PFSK-1 (cell line): Measurements from ENCODE around the genes KLHL28 and NEMF.

GRCh38 chr14:44960833-44962070 is at the start of gene KLHL28:
Gene KLHL28, minus strand, starts transcription at chr14:44961947.
- RRBS, result no CpG with 5 or more reads among the region's 42 CpGs

GRCh38 chr14:45134565-45135254 is 429 bp upstream of the FKBP3 start:
- RRBS, result no CpG with 5 or more reads among the region's 23 CpGs

DNA sequence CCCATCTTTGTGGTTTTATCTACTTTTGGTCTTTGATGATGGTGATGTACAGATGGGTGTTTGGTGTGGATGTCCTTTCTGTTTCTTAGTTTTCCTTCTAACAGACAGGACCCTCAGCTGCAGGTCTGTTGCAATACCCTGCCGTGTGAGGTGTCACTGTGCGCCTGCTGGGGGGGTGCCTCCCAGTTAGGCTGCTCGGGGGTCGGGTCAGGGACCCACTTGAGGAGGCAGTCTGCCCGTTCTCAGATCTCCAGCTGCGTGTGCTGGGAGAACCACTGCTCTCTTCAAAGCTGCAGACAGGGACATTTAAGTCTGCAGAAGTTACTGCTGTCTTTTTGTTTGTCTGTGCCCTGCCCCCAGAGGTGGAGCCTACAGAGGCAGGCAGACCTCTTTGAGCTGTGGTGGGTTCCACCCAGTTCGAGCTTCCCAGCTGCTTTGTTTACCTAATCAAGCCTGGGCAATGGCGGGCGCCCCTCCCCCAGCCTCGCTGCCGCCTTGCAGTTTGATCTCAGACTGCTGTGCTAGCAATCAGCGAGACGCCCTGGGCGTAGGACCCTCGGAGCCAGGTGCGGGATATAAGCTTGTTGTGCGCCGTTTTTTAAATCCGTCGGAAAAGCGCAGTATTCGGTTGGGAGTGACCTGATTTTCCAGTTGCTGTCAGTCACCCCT is 635.5 kb upstream of the MIS18BP1 start:
- RRBS, result no CpG with 5 or more reads among the region's 22 CpGs

DNA sequence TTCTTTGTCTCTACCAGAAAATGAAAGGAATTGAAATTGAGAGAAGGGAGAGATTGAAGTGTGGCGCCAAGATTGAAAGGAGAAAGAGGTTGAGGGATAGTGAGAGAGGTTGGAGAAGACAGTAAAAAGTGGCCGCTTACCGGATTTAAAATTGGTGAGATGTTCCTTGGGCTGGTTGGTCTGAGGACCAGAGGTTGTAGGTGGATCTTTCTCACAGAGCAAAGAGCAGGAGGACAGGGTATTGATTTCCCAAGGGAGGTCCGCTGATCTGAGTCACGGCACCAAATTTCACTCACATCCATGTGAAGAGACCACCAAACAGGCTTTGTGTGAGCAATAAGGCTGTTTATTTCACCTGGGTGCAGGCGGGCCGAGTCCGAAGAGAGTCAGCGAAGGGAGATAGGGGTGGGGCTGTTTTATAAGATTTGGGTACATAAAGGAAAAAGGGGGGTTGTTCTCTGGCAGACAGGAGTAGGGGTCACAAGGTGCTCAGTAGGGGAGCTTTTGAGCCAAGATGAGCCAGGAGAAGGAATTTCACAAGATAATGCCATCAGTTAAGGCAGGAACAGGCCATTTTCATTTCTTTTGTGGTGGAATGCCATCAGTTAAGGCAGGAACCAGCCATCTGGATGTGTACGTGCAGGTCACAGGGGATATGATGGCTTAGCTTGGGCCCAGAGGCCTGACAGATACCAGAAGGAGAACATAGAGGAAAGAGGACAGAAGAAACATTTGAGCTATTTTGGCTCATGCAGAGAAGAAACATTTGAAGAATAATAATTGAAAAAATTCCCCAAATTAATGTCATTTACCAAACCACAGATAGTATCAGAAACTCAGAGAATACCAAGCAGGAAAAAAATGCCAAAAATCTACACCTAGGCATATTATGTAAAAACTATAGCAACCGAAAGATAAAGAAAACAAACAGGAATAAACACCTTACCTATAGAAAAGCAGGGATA is 585.1 kb upstream of the MDGA2 start:
- RRBS, result no CpG with 5 or more reads among the region's 11 CpGs

GRCh38 chr14:49621450-49622064 is 958 bp downstream of the MGAT2 start:
- RRBS, result under 1% methylated on average over 17 of the region's 28 CpGs

DNA sequence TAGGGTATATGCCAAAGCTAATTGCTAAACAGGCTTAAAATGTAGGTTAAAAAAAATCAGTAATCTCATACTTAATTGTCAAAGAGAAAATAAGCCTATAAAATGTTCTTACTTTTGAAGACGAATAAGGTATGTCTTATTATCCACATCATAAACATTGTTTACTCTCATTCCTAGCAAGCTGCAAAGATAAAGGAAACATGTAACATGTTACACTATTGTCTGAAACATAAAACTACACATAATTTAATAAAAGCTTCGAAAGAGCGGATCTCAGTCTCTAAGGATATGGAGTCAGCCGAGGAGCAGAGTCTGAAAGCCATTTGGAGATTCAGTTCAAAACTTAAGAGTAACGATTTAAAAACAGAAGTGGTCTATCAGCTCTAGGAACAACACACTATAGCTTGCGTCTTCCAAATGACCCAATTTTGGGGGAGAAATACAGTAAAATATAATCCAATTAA is 861 bp downstream of the NEMF start:
- RRBS, result no CpG with 5 or more reads among the region's 6 CpGs

DNA sequence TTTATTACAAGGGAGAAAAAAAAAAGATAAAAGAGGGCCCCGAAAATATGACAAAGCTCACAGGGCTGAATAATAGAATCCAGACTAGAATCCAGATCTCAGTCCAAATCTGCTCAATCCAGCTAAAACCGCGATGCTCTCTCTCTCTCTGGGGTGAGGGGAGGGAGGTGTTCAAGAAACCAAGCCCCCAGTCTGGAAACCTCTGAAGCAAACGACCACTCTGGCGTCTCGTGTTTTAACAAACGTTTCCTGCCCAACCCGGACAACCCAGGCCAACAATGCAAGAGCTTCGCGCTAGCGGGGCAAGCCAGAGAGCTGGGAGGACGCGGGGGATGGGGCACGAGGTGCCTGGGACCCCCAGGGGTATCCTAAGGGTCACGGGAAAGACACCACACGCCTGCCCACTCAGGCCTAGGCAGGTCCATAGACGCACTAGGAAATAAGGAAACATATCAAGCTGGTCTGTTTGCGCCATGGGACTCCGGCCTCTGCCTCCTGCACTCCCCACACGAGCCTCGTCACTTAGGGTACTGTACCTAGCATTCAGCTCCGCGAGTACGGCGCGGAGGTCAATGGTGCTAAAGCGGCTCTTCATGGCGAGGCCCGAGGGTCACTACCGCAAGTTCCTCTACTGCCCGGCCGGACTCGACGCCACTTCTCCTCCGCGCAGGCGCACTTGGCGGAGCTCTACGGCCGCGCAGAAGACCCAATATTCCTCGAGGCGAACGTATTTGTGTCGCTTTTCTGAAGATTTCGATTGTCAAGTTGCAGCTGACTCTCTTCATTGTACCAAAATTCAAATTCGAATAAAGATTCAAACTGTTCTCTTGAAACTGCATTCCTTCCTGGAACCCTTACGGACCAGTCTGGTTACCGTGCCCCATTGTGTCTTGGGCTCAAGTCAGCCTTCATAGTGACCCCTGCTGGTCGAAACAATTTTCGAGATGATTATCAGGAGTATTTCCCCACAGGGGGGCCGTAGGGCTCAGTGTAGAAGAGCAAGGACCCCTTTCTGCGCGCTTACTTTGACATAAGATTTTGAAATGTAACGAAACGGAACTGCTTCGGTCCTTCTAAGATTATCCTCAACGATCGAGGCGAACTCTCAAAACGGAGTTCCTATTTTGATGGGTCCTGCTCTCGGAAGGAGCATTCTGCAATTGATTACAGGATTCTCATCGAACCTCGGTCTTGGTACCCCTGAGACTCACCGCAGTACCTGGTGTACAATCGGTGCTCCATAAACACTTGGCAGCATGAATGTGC is at the start of gene NEMF:
Gene NEMF, minus strand, starts transcription at position 630 of the 1,266 bp plus-strand sequence.
- RRBS, result no CpG with 5 or more reads among the region's 66 CpGs

GRCh38 chr14:49865441-49865735 is 12.8 kb upstream of the NEMF start:
- RRBS, result no CpG with 5 or more reads among the region's 4 CpGs

- RRBS, result no CpG with 5 or more reads among the region's 5 CpGs
These were observed 64.5 kb downstream of the ARF6 start for GRCh38 chr14:49957366-49957823.

GRCh38 chr14:49960471-49960952 is 67.6 kb downstream of the ARF6 start:
- RRBS, result no CpG with 5 or more reads among the region's 6 CpGs

- RRBS, result 79% methylated on average over 1 of the region's 5 CpGs
These were observed 109.0 kb downstream of the ARF6 start for GRCh38 chr14:50001850-50002291.

GRCh38 chr14:50031296-50031816 is 85.0 kb downstream of the VCPKMT start:
- RRBS, result no CpG with 5 or more reads among the region's 6 CpGs

GRCh38 chr14:50117101-50117577 is 767 bp upstream of the VCPKMT start:
- RRBS, result no CpG with 5 or more reads among the region's 3 CpGs

GRCh38 chr14:50312437-50313016 is 403 bp downstream of the DMAC2L start:
- RRBS, result 2% methylated on average over 22 of the region's 49 CpGs

- RRBS, result no CpG with 5 or more reads among the region's 7 CpGs
These were observed 33.7 kb downstream of the DMAC2L start for GRCh38 chr14:50345529-50346591.

- RRBS, result no CpG with 5 or more reads among the region's 15 CpGs
These were observed 33.9 kb downstream of the CDKL1 start for GRCh38 chr14:50362502-50363449.

DNA sequence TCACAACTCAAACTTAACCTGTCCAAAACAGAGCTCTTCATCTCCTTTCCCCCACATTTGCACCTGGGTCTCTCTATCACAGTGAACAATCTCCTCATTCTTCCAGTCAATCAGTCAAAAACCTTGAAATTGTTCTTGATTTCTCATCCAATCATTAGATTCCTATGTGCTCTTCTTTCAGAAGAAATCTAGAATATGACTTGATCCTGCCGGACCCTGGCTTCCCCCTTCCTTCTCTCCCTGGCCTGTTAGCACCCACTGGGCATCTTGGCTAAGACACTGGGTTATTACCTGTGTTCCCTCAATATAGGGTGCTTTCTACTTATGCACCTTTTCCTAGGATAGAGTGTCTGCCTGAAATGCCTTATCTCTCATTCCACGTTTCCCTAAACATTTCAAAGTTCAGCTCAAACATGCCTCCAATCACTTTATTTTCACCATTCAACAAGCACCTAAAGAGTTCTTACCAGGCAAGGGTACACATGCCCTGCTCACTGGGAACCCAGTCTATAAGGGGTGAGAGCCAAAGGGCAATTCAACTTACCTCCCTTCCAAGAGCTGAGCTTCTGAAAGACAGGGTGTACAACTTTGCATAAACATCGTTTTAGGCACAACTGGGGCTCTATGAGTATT is 3.8 kb downstream of the CDKL1 start:
- RRBS, result no CpG with 5 or more reads among the region's 3 CpGs

DNA sequence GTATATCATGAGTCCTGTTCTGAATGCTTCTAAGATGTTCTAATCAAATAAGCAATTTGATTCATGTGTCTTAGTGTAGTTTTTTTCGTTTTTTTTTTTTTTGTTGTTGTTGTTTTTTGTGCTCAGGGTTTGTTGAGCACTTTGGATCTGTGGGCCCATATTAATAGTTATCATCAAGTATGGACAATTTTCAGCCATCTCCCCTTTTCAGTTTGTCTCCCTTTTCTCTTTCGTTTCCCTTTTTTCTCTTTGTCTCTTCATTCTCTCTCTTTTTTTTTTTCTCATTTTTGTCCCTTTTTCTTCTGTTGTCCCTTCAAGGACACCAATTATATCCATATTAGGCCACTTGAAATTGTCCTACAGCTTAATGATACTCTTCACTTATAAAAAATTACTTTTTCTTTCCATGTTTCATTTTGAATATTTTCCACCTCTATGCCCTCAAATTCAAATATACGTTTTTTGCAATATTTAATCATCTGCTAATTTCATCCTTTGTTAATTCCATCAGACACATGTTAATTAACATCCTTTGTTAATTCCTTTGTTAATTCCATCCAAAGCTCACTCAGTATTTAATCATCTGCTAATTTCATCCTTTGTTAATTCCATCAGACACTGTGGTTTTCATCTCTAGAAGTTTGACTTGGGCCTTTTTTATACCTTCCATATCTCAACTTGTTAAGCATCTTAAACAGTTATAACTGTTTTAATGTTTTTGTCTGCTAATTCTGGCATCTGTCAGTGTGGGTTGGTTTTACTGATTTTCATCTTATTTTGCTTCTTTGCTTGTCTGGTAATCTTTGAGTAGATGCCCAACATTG is 53.2 kb downstream of the MAP4K5 start:
- RRBS, result no CpG with 5 or more reads among the region's 3 CpGs

GRCh38 chr14:50770633-50771270 is 60.2 kb downstream of the NIN start:
- RRBS, result no CpG with 5 or more reads among the region's 8 CpGs